Metastatic Liver Carcinoma in the Adrenal Gland (tissue), 2 donors: ENCODE measurements around a stretch of chr22.

DNA sequence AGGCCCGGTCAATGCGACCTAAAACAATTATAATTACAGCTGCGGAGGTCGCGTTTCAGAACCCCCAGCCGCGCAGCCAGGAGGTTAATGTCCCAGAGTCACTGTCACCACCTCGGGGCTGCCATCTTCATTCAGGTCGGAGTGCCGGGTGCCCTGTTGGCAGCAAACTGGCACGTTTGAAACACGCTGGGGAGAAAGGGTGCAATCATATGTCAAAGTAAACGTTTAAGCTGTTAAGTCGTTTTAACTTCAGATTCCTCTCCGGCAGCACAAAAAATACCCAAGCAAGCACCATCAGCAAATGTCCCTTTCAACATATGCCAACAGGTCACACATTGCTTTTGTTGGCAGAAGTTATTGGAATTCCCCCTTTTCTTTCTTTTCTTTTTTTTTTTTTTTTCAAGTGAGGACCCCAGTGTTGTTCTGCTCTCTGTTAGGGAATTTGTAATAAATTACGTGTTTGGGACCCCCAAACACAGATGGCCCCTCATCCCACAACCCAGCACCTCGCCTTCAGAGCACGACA is 871 bp upstream of the PHF21B start:
- PRO-cap, 2 experiments, result no peak in any of the 2 experiments

DNA sequence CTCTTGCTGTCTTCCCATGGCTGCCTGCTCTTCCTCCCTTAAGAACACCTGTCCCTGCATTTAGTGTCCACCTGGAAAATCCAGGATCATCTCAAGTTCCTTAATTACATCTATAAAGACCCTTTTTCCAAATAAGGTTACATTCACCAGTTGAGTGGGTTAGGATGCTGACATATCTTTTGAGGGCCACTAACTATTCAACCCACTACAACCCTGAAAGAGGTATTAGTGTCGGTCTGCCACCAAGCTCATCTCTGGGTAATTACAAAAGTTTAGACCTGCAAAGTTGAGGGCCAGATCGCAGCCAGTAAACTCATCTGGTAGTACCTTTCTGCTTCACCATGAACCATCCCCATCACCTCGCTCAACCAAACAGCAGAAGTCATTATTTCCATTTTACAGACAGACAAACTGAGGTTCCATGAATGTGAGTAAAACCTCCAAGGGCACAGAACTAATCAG is 9.6 kb upstream of the NUP50 start:
- PRO-cap, 2 experiments, result no peak in any of the 2 experiments

- PRO-cap, 2 experiments, result no peak in any of the 2 experiments
Measured at GRCh38 chr22:45162282-45163007, 1.3 kb upstream of the NUP50 start.

- PRO-cap, 2 experiments, result no peak in any of the 2 experiments
Measured at GRCh38 chr22:45201940-45203157, 38.3 kb downstream of the KIAA0930 start.

DNA sequence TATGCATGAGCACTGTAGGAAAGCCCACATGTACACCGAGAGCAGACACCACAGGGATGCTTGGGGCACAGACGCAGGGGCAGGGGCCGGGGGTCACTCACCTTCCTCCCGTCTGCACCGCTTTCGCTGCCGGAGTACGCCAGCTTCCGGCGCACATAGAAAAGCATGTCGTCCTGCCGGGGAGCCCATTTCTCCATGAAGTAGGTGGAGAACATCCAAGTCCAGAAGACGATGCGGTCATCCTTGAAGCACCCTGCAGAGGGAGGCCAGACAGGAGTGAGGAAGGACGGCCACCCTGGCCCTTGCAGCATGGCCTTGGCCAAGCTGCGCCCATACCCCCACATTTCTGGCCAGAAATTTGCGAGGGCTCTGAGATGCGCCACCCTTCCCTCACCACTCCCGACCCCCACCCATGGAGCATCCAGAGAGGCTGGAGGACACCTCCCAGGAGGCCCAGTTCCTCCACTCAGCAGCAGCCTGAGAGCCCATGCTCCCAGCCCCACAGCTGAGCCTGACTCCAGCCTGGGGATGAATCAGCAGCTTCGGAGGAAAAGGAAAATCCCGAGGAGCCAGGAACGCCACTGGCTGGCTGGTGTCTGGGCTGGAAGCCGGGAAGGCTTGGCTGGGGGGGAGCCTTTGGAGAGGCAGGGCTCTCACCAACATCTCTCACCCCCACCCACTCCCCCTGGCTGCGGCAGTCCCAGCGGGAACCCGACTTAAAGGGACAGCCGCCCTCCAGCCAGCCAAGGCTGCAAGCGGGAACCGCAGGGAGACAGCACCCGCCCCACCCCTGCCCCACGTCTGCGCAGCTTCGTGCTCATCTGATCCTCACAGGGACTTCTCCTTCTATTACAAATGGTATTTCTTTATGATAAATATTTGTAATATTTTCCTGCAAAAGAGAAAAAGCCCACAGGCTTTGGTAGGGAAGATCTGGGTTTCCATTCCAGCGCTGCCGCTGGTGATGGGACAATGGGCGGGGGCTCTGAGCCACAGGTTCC is 28.5 kb downstream of the KIAA0930 start:
- PRO-cap, 2 experiments, result no peak in any of the 2 experiments

- PRO-cap, 2 experiments, result no peak in any of the 2 experiments
Measured at GRCh38 chr22:45227525-45227924, 13.2 kb downstream of the KIAA0930 start.

GRCh38 chr22:45239682-45240445 is 830 bp downstream of the KIAA0930 start:
- PRO-cap, 2 experiments, result no peak in any of the 2 experiments

DNA sequence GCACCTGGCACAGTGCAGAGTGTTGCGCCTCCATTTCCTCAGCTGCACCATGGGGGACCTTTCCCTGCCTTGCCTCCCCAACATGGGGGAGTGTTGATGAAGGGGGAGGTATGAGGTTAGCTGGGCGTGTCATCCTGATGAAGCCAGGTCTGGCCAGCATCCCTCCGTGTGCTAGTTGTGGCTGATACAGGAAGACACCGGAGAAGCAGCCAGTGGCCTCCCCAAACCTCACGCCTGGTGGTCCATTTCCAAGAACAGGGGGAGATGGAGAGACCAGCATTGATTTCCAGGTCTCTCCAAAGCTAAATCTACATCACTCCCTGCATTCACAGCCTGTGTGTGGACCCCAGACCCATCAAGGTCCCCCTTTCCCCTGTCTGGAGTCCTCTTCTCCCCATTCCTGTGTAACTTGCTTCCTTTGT is 733 bp upstream of the KIAA0930 start:
- PRO-cap, 2 experiments, result no peak in any of the 2 experiments

DNA sequence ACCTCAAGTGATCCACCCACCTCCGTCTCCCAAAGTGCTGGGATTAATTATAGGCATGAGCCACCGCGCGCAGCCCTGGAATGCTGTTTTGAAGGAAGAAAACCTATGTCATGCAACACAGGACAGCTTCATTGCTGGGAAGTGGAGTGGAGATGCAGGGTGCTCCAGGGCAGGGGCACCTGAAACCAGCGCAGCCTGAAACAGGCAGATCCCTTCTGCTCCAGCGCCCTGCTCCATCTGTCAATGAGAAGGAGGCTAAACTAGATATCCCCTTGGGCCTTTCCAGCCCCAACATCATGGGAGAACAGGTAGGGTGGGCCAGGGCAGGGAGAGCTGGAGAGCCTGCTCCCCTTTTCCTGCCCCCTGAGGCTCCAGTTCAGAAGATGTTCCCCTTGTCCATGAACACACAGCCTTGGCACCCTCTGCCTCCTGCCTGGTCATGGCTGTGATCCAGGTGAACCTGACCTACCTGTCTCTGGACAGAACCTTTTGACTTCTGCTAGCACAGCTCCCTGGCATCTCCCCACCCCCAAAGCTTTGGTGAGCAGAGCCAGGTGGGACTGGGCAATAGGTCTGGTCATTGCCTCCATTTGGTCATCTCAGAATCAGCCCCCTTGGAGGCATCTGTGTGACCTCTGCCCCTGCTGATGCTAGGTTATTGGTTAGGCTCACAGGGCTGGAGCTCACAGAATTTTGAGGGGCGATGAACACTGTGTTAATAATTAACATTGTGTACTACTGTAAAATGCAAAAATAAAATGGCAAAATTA is 8.0 kb upstream of the KIAA0930 start:
- PRO-cap, 2 experiments, result no peak in any of the 2 experiments

DNA sequence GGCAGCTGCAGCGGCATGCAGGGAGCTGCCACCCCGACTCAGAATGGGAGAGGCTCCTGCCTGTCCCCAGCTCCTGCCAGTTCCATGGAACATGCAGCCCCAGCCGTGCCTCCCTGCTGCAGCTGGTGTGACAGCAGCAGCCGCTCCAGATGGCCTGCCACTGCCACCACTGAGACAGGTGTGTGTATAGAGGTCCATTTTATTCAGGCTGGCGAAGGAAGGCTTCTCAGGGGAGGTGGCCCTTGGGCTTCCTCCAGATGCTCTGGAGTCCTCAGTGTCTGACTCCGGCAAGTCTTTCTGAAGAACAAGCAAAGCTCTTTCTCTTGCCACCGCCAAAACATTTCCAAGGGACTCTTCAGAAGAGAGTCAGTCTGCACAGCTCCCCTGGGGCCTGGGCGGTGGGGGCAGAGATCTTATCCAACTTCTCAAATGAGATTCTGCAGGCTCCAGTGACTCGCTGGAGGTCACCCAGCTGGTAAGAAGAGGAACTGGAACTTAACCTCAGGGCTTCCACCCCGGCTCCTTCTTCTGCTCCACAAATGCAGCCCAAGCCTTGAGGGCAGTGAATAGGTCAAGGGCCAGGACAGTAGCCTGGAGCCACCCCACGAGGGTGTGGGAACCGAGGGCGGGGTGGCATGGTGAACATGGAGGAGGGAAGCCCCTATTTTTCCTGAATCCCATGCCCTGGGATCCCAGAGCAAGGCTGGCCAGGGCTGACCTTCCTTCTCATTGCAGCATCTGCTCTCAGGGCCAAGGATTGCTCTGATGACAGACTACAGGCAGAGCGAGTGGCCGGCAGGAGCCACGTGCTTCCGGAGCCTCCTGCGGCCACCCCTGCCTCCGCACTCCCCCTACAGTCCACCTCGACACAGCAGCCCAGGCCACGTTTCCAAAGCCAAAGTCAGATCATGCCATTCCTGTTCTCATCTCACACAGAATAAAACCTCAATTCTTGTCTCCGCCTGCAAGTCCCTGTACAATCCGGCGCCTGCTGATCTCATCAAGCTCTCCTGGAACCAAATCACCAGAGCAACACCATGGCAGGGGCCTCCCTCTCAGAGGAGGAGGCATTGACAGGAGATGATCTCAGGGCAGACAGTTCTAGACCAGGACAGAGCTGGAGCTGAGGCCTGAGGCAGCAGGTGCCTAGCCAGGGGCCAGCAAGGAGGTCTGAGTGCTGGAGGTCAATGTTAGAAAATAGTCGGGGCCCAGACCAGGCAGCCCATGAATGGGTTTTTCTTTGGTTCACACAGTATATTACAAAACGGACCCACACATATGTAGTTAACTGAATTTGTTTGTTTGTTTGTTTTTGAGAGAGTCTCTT is 21.2 kb upstream of the UPK3A start:
- PRO-cap, 2 experiments, result peak in 2 of 2 experiments; most common minus-strand start position 740 of the sequence (in 2)

GRCh38 chr22:45290627-45291194 is 6.0 kb downstream of the UPK3A start:
- PRO-cap, 2 experiments, result no peak in any of the 2 experiments

- PRO-cap, 2 experiments, result no peak in any of the 2 experiments
Measured at GRCh38 chr22:45335164-45335875, 25.6 kb downstream of the FAM118A start.

GRCh38 chr22:45344308-45344562 is 34.5 kb downstream of the FAM118A start:
- PRO-cap, 2 experiments, result no peak in any of the 2 experiments

GRCh38 chr22:45504213-45504908 is 1.7 kb downstream of the FBLN1 start:
- PRO-cap, 2 experiments, result no peak in any of the 2 experiments

DNA sequence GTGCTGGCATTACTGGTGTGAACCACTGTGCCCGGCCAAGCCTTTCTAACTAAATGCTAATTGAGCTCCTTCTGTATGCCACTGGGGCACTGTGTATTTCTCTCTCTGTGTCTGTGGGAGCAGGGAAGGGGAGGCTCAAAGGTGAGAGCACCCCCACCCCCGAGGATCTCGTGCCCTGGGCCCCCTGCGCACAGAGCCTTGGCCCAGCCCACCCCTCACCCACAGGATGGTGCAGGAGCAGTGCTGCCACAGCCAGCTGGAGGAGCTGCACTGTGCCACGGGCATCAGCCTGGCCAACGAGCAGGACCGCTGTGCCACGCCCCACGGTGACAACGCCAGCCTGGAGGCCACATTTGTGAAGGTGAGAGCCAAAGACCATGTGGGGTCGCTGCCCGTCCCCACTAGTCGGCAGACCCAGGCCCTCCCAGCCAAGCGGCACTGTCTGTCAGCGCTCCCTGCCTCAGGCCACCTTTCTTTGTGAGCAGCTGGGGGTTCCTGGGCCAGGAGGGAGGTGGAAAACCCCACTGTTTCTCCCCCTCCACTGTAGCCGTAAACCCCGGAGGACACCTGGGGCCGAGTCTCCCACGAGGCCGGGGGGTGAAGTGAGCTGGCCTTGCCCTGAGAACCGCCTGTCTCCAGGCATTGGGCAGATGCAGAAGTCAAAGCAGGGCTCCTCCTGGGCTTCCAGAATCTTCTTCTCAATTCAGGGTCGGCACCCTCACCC is 22.8 kb downstream of the FBLN1 start:
- PRO-cap, 2 experiments, result no peak in any of the 2 experiments

GRCh38 chr22:45533593-45534096 is 31.0 kb downstream of the FBLN1 start:
- PRO-cap, 2 experiments, result no peak in any of the 2 experiments

DNA sequence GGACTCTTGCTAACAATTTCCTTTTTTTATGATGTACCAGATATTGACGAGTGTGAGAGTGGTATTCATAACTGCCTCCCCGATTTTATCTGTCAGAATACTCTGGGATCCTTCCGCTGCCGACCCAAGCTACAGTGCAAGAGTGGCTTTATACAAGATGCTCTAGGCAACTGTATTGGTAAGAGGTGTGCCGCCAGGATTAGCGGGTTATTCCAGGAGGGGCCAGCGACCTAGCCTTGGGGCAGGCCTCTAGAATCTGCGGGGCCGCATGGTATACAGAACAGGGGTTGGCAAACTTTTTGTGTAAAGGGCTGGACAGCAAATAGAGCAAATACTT is 32.4 kb downstream of the FBLN1 start:
- PRO-cap, 2 experiments, result no peak in any of the 2 experiments

DNA sequence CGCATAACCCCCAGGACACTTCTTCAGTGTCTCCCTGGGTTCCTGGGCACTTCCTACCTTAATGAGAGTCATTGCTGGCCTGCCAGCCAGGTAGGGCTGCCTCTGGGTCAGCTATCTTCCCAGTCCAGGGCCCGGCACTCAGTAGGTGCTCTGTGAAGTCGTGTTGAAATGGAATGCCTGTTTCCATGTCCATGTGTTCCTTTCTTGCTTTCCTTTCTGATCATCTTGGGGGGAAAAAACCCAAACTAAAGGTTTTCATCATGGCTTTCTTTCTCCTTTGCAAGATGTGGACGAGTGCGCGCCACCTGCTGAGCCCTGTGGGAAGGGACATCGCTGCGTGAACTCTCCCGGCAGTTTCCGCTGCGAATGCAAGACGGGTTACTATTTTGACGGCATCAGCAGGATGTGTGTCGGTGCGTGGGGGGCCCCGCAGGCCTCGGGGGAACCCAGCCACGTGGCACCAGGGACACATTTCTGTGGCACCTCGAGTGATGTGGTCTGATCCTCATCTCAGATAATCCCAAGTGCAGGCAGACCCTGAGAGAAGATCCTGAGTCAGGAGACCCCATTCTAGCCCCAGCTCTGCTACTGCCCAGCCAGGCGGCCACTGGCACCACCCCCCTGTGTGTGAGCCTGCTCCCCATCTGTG is 39.3 kb downstream of the FBLN1 start:
- PRO-cap, 2 experiments, result no peak in any of the 2 experiments

GRCh38 chr22:45604270-45604892 is 67.3 kb upstream of the ATXN10 start:
- PRO-cap, 2 experiments, result no peak in any of the 2 experiments

DNA sequence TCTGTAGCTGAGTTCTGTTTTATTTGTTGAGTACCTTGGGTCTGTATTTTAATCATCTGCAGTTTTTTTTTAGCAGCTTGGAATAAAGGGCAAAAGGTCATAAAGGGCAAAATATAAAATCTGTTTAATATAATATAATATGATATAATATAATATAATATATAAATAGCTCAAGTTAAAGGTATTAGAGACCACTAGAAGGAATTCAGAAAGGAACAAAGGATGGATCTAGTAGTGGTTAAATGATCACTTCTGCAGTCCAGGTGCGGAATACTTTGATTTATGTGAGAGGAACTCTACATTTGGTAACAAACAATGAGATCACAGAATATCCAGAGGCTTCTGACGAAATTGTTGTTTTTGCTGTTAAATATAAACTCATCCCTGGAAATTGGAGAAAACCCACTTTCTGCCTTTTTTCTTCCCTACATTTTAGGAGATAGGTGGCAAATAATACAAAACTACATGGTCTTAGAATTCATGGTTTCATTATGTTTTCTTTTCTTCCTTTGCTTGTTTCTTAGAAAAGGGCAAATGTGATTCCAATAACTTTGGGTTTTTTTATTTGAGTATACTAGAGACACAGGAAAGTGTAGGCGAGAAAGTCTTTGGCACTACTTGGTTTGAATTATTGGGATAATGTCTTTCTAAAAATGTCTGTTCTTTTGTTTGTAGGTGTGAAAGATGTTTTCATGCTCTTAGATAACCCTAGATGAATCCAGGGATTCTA is 36.0 kb downstream of the ATXN10 start:
- PRO-cap, 2 experiments, result no peak in any of the 2 experiments